Fibroblast of the aortic adventitia (primary cell): Measurements from ENCODE around the gene PRPSAP2.

GRCh38 chr17:17837822-17838884 lies 1.4 kb upstream of the SREBF1 start:
- CAGE, long polyA plus RNA = no peak

DNA sequence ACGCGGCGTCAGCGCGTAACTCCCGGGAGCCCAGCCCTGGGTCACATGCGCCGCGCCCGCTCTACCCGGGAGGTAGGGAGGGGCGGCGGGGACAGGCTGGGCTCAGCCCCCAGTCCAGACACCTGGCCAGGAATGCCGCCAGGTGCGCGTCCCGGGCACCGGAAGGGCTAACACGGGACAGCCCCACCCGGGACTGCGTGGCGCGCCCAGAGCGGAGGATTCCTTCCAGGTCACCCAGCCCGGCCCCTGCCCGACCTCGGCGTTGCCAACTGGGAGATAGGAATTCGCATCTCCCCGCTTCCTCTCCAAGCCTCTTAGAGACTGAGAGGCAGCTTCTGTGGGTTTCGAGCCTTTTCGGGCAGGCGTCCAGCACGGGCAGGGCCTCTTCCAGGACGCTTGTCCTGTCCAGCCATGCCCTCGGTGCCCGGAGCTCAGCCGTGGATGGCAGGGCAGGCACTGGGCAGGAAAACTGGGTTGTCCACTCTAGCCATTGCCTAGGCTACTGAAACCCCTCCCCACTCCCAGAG lies 3.5 kb upstream of the SREBF1 start:
- CAGE, long polyA plus RNA = no peak

- CAGE, long polyA plus RNA = no peak
Observed at GRCh38 chr17:17849545-17850690, 13.1 kb upstream of the SREBF1 start.

GRCh38 chr17:17876879-17877477 lies 40.2 kb upstream of the SREBF1 start:
- CAGE, long polyA plus RNA = no peak

DNA sequence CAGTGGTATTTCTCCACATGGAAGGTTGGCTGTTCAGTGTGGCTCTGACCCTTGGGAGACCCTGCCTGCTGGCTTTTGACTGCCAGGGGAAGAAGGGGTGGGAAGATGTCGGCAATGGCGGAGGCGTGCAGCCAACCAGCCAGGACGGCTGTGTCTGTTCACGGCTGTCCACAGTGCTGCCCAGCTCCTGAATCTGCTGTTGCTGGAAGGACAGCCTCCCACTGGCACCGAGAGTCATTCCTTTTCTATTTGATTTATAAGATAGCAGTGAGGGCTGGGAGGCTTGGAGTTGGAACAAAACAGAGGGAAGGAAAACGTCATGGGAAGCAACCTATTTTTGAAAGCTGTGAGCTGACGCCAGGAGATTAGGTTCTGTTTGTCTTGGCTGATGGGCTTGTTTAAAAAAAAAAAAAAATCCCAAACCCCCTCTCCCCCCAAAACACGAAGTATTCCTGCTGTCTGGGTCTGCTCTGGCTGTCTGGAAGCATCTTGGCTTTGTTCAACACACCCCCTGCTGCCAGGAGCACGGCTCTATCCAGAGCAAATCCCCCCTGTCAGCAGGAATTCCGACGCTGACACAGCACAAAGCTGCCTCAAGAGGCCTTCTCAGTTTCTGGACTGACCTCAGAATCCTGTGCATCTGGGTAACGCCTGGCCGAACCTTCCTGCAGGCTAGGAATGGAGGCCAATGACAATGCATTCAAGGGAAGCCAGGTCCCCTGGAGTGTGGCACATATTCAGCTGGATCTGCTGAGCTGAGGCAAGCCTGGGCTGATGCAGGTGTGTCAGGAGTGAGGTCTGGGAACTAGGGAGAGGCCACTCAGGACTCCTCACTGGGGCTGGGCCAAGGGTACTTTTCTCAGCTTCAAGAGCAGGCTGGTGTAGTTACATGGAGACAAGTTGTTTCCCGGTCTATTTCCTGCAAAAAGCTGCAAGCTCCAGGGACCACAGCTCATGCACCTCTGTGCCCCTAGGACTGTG lies 41.0 kb upstream of the SREBF1 start:
- CAGE, long polyA plus RNA = no peak

GRCh38 chr17:17971241-17972173 lies 693 bp downstream of the TOM1L2 start:
- CAGE, long polyA plus RNA = no peak

DNA sequence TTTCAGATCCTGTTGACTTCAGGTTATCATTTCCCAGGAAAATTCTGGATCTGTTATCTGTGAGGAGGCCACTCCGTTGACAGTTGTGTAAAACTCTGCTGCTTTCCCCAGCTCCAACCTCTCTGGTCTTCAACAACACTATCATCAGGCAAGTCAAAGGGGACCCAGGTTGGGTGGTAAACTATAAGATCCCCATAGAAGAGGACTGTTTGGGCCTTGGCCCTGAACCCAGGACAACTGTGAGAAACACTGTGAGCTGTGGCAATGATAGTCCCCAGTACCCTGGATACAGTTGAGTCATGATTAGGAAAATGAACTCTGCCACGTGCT lies 1.1 kb downstream of the DRC3 start:
- CAGE, long polyA plus RNA = no peak

GRCh38 chr17:18025293-18025976 lies 13.5 kb downstream of the ATPAF2 start:
- CAGE, long polyA plus RNA = no peak

- CAGE, long polyA plus RNA = no peak
Observed at GRCh38 chr17:18138220-18138856, 29.8 kb downstream of the MYO15A start.

DNA sequence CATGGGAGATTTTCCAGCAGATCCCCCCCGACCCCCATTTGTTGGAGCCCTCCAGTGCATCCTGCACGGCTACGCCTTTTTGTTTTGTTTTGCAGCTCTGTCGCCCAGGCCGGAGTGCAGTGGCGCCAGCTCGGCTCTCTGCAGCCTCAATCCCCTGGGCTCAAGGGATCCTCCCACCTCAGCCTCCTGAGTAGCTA lies 1.2 kb upstream of the ALKBH5 start:
- CAGE, long polyA plus RNA = no peak

DNA sequence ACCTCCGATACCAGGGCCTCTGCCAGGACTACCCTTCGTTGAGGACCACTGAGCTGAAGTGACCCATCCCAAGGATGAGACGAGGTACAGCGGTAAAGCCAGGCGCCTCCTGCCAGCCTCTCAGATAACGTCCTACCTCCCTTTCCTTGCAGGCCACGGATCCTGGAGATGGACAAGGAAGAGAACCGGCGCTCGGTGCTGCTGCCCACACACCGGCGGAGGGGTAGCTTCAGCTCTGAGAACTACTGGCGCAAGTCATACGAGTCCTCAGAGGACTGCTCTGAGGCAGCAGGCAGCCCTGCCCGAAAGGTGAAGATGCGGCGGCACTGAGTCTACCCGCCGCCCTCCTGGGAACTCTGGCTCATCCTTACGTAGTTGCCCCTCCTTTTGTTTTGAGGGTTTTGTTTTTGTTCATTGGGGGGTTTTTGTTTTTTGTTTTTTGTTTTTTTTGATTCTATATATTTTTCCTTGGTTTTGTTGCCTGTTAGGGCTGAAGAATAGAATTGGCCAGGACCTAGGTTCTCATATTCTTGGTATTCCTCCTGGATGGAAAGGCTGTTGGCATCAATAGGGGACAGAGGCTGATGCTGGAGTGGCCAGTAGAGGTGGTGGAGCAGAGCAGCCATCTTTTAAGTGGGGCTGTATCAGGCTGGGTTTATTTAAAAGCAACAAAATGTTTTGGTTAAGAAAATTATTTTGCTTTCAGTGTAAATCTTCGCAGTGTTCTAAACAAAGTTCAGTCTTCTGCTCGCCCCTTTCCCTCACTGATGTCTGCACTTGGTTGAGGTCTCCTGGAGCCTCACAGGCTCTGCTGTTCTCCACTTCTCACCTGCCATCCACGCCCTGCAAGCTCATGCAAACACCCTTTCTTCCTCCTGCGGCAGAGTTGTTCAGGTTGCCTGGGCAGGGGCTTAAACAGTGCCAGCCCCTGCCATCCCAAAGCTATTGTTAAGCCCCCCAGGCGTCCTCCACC lies 17.1 kb upstream of the LLGL1 start:
- CAGE, long polyA plus RNA = no peak

DNA sequence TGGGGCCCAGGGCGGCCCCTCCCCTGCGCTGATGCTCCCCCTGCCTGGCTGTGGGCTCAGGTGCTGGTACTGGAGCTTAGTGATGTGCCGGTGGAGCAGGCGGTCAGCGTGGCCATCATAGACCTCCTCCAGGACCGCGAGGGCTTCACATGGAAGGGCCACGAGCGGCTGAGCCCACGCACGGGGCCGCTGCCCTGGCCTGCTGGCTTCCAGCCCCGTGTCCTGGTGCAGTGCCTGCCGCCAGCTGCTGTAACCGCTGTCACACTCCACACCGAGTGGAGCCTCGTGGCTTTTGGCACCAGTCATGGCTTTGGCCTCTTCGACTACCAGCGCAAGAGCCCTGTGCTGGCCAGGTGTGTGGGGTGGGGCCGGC lies 12.0 kb downstream of the LLGL1 start:
- CAGE, long polyA plus RNA = no peak

- CAGE, long polyA plus RNA = no peak
Observed at GRCh38 chr17:18857761-18858975, at the start of gene PRPSAP2. Gene PRPSAP2, plus strand, starts transcription at chr17:18858131.

- CAGE, long polyA plus RNA = no peak
Observed at GRCh38 chr17:18994015-18994587, 10.5 kb downstream of the FAM83G start.

DNA sequence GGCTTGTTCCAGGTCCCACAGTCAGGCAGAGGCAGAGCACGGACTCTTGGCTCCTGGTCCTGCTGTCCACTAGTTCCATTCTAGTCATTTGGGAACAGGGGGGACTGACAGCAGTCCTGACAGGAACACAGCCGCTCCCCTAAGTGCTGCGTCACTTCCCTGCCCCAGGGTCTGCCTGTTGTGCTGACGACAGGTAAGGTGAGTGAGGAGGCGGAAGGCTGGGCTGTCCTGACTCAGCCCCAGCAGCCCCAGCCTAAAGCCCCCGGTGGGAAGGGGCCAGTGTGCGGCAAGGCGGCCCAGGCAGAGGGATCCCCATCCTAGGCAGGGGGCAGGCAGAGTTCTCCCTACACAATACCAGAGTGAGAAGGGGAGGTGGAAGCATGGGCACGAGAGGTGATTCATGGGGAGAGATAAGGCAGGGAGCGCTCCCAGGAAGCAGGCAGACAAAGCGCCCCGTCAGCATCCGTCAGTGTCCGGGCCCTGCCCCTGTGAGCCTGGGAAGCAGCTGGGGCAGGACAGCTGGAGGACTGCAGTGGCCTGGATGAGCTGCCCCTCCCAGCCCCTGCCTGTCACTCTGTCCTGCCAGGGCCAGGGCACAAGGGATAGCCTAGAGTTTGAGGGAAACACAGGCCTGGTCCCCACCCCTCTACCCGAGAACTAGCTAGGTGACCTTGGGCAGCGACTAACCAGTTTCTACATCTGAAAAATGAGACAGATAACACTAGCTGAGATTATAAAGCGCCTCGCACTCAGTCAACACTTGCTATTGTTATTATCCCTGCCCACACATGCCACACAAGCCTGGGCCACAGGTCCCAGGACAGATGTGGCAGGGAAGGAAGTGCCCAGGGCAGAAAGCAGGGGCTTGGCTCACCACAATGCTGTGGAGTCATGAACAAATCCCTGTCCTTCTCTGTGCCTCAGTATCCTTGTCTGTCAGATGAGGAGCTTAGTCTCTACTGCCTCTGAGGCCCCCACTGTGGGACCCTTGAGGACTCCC lies 3.9 kb downstream of the FAM83G start:
- CAGE, long polyA plus RNA = no peak

GRCh38 chr17:19002966-19003646 lies 1.5 kb downstream of the FAM83G start:
- CAGE, long polyA plus RNA = no peak

DNA sequence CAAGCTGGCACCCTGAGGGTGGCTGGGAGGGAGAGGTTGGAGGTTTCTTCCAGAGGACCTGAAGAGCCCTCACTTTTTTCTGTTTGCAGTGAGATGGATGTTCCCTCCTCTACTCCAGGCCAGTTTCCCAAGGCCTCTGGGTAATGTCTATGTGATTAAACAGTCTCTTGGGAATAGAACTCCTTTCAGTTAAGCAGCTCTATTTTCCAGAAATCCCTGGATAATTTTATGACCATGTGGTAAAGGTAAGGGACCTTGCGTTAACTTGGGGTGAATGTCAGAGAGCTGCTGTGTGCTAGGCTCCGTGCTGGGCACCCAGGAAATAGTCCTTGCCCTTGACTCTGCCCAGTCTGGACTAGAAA lies 12.1 kb downstream of the EPN2 start:
- CAGE, long polyA plus RNA = no peak

DNA sequence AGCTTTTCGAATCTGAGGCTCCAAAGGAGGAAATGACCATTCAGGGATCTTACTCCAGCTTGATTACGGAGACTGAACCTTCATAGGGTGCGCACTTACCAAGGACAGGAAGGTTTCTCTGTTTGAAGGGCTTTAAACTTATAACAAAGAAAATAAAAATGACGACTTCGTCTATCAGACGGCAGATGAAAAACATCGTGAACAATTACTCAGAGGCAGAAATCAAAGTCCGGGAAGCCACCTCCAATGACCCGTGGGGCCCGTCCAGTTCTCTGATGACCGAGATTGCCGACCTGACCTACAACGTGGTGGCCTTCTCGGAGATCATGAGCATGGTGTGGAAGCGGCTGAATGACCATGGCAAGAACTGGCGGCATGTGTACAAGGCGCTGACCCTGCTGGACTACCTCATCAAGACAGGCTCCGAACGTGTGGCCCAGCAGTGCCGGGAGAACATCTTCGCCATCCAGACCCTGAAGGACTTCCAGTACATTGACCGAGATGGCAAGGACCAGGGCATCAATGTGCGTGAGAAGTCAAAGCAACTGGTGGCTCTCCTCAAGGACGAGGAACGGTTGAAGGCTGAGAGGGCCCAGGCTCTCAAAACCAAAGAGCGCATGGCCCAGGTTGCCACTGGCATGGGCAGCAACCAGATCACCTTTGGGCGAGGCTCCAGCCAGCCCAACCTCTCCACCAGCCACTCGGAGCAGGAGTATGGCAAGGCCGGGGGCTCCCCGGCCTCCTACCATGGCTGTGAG lies 46.0 kb downstream of the EPN2 start:
- CAGE, long polyA plus RNA = no peak

DNA sequence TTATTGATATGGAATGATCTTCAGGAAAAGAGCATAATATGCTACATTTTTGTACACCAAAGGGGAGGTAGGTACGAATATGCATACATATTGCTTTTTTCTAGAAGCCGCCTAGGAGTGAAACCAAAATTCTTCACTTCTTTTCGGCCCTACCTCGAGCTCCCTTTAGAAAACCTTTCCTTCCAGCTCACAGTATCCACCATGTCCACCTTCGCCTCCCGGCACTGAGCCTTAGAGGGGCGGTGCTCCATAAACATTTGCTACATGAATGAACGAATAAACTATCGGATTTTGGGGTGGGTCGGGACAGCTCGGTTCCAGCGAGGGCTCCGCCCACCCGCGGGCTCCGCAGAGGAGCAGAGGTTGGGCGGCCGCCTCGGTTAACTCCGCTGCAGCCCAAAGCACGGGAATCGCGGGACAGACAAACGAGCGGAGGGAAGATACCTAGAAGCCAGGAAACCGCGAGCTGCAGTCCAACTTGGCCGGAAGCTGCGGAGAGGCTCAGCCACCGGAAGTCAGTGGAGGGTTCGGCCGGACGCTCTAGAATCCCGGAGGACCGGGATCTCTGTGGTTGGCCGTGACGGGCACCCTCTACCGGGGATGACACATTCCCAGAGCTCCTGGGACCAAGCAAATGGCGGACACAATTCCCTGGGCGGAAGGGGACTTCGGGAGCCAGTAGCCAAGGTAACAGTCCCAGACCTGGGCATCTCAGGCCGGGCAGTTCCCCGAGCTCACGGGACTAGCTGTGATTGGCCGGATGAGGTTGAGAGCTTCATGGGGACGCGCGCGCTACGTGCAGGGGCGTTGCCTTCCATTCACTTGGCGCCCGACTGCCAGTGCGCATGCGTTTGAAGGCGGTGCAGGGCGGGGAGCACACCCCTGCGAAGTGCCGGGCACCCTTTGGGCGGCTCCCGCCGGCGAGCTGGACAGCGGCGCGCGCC lies 611 bp upstream of the MAPK7 start:
- CAGE, long polyA plus RNA = no peak

GRCh38 chr17:19549777-19550397 lies 16.2 kb downstream of the SLC47A1 start:
- CAGE, long polyA plus RNA = no peak